Spinal cord (tissue), 3 donors: ENCODE measurements around a stretch of chr1.

DNA sequence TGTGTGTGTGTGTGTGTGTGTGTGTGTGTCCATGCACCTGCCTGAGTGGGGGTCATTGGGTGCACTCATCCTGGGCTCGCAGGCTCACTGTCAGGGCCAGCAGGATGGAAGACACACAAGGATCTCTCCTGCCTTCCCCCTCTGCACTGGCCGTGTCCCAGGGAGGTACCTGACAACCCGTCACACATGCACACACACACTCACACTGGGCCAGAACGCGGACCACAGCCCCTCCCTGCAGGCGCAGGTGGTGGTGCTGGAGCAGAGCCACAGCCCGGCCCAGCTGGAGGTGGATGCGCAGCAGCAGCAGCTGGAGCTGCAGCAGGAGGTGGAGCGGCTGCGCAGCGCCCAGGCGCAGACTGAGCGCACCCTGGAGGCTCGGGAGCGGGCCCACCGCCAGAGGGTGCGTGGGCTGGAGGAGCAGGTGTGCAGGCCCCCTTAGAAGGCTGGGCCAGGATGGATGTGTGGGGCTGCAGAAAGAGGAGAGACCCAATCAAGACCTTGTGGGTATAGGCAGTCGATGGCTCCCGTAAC lies 9.1 kb downstream of the MFAP2 start:
- PRO-cap: no peak
- RAMPAGE, long total RNA: no peak

DNA sequence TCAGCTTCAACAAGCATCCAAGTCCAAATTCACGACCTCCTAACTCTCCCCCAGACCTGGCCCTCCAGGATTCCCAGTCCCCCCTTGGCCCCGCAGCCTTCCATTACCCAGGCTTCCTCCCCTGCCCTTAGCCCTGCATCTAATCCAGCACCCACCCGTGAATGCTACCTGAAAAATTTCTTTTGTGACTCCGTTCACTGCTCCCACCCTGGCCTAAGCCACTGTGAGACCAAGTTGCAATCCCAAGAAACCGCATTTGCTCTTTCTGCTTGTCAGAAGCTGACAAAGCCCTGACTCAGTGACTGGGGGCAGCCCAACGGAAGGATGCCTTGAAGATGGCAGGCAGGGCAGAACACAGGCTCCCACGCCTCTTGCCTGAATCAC lies 918 bp upstream of the MFAP2 start:
- PRO-cap: no peak
- RAMPAGE, long total RNA: no peak

DNA sequence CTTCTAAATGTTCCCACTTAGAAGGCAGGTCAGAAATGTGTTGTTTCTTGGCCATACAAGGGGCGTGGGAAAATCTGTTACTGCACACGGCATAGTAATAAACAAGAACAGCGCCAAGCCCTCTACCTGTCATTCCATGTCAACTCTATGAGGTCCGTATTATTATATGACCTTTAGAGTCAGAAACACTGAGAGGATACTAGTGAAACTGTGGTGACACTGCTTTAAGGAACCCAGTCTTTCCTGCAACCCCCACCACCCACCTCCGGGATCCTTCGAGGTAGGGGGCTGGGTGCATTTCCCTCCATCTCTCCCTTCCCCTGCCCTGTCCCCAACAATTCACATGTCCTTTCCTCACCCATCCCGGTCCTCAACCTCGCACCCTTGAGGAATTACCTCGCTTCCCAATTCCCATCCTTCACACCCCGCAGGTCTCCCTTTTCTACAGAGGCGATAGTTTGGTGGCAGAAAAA lies 664 bp downstream of the SDHB start:
- PRO-cap: no peak
- RAMPAGE, long total RNA: no peak

DNA sequence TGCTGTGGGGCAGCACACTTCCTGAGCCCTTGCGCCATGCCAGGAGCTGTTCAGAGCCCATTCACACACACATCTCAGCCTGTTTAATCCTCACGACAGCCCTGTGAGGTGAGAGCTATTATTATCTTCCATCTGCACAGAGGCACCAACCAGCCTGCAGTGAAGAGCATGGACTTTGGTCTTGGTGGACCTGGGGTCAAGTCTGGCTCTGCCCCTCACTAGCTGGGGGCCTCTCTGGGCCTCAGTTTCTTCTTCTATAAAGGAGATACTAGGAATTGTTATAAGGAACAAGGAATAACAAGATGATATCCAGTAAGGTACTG lies 3.3 kb upstream of the PADI2 start:
- PRO-cap: no peak
- RAMPAGE, long total RNA: no peak

DNA sequence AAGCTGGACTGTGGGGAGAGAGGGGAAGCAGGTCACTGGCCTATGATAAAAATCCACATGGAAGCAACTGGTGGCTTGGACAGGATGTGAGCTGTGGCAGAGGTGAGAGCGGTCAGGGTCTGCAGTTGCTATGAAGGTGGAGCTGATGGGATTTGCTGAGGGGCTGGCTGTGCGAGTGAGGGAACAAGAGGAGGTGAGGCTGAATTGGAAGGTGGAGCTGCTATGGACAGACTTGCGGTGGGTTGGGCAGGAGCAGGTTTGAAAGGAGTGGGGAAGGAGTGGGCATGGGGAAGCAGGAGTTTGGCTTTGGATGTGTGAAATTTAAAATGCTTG lies 11.3 kb downstream of the PADI1 start:
- PRO-cap: no peak
- RAMPAGE, long total RNA: no peak

DNA sequence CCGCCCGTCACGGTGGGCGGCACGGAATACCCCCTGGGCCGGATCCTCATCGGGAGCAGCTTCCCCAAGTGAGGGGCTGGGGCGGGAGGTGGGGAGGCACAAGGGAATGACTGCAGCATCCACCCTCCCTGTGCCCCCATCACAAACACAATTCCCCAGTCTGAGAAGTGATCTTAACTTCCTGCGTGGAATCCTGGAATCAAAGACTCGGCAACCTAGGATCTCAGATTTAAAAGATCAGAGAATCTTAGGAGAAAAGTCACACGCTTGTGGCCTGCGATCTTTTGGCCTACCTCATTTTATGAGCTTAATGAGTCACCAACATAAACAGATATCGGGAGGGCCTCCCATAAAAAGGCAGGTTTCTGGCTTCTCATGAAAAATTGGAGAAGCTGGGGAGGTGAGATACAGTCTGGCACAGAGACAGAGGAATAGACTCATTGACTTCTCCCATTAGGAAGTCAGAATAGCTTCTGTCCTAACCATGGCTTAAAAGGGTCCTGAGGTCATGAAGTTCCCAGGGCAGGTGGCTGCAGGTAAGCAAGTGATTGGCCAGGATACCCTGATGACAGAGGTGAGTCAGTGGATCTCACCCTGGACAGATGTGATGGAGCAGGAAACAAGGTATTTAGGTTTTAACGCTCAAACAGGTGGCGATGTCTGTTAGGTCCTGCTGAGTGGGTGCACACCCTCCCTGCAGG lies 15.8 kb upstream of the PADI3 start:
- PRO-cap: no peak
- RAMPAGE, long total RNA: no peak

GRCh38 chr1:17519797-17520570 lies 19.5 kb upstream of the ARHGEF10L start:
- PRO-cap: no peak
- RAMPAGE, long total RNA: no peak

DNA sequence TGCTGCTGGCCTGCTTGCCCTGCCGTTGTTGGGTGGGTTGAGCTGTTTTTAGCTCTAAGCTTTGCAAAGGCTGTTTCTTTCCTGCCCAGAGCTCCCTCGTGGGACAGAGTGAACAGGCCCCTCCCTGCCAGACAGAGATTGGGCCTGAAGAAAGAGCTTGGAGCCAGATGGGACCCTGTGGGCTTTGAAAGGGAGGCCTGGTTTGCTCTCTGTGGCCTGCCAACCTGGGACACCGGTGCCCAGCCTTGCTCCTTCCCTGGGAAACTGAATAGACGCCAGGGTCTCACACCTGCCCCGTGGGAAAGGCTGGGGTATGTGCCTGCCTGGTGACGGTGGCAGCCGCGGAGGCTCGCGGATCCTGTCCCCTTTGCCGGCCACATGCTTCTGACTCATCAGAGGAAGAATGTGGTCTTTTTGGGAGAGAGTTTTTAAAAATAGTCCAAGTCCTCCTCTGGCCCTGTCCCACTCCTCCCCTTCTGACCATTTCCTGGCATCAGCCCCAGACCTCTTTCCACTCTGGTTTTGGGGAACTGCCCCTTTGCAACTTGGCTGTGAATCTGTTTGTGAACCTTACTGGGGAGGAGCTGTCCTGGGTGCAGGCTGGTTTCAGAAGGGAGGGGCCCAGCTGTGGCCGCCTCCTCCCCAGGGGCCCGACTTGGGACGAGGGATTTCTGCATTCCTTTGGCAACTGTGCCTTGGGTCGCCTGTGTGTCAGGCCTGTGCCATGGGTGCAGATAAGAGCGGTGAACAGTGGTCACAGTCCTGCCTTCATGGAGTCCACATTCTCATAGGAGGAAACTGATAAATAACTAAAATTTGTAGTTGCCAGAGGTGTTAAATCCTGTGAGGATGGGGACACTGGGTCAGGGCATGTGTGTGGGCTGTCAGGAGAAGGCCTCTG lies 30.2 kb downstream of the ARHGEF10L start:
- PRO-cap: no peak
- RAMPAGE, long total RNA: no peak

- PRO-cap: no peak
- RAMPAGE, long total RNA: no peak
Measured at GRCh38 chr1:17576008-17576610, 36.6 kb downstream of the ARHGEF10L start.

DNA sequence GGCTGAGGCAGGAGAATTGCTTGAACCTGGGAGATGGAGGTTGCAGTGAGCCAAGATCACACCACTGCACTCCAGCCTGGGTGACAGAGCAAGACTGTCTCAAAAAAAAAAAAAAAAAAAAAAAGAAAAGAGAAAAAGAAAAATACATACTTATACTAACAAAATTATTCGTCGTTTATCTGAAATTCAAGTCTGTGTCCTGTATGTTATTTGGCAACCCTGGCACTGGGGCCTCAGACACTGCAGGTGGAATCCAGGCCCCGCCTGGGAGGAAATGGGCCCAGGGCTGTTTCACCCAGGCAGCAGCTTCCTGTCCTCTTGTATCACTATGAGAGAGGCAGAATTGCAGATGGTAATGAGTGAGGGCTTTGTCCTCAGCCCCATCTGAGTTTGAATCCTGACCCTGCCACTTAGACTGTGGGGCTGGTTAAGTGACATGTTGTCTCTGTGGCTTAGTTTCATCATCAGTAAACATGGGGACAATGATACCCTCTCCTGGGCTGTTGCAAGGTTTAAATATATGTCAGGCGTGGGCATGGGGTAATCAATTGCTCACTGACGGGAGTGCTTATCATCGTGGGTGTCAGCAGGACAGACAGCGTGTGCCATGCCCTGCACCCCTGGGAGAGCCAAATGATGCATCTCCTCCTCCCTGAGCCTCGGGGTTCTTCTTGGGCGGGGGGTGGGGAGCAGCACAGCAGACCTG lies 41.9 kb downstream of the ARHGEF10L start:
- PRO-cap: no peak
- RAMPAGE, long total RNA: no peak

DNA sequence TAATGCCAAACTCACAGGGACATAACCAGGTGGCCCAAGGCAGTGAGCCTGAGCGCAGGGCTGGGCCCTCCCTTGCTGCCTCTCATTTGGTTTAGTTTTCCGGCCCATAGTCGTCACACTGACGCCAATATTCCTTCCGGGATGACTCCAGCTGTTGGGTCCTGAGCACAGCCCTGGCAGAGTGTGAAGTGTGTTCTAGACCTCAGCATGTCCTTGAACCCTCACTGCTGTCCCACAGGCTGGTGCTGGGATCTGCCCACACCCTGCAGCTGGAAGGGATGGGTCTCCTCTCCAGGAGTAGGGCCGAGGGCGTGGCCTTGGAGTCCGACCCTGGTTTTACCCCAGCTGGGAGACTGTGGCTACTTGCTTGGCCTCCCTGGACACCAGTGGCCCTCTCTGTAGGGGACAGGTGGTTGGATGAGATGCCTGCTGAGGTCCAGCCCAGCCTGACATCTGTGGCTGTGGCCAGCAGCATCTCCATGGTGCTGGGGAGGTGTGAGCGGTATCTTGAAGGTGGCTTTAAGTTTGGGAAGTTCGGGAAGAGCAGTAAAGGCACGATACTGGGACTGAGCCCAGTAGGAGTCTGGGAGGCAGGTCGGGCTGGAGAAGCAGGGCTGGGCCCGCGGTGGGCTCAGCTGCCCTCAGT lies 104.8 kb downstream of the ARHGEF10L start:
- PRO-cap: no peak
- RAMPAGE, long total RNA: no peak

DNA sequence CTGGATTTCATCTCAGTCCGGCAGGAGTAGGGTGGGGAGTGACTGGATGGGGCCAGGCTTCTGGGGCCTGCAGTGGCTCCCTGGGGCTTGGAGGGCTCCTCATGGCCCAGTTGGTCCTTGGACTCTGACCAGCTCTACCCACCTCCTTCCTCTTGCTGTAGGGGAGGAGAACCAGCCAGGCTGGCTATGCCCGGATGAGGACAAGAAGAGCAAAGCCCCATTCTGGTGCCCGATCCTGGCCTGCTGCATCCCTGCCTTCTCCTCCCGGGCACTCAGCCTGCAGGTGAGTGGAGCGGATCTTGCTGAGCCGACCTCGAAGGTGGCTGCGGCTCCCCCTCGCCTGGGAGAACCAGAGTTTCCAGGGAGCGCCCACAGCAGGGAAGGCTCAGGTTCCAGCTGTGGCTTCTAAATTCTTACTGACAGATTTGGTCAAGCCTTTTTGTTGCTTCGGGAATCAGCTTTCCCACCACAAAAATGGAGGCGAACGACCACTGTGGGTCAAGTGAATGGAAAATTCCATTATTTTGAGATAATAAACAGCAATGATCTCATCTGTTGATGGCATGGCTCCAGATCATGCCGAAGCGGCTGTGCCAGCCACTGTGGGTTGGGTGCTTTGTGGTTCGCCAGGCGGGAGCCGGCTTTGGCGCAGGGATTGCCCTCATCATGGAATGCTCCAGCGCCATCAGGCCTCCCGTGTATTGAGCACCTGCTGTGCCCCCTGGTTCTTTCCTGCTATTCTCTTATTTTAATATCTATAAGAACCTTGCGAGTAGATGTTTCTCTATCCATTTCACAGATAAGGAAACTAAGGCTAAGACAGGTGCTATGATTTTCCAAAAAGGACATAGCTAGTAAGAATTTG lies 106.5 kb upstream of the ACTL8 start:
- PRO-cap: no peak
- RAMPAGE, long total RNA: no peak

GRCh38 chr1:18481788-18482287 lies 1.1 kb downstream of the KLHDC7A start:
- PRO-cap: no peak
- RAMPAGE, long total RNA: no peak

DNA sequence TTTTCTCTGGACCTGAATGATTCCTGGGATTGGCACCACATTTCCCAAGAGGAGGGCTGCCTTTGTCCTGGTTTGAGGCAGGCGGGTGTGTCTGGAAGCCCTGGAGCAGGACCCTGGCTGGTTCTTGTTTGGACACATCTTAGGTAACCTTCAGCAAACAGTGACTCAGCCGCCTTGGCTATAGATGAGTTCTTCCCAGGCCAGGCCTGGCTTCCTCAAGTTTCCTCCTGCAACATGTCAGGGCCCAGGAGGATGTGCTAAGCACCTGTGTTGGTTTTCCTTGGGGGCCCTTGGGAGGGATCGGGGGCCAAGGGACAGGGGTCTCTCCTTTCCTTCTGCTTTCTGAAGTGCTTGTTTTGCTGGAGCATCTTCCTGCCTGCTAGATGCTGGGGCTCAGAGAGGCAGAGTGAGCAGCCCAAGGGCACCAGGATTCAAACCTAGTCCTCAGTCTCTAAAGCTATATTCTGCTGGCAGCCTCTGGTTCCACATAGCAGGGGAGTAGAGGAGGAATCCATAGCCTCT lies 38.2 kb downstream of the PAX7 start:
- PRO-cap: no peak
- RAMPAGE, long total RNA: no peak

- PRO-cap: no peak
- RAMPAGE, long total RNA: no peak
Measured at GRCh38 chr1:18871164-18871597, 11.7 kb upstream of the TAS1R2 start.

DNA sequence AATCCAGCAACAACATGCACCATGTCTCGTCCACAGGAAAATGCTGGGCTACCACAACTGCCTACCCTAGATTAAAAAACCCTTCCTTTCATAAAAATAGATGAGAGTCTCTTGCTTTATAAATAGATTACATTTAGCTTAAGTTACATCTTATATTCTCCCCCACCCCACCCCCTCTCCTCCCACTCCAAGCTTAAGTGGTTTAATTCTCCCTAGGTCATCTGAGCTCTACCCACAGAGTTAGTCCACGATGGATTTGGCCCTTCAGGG lies 2.9 kb upstream of the ALDH4A1 start:
- PRO-cap: no peak
- RAMPAGE, long total RNA: no peak

DNA sequence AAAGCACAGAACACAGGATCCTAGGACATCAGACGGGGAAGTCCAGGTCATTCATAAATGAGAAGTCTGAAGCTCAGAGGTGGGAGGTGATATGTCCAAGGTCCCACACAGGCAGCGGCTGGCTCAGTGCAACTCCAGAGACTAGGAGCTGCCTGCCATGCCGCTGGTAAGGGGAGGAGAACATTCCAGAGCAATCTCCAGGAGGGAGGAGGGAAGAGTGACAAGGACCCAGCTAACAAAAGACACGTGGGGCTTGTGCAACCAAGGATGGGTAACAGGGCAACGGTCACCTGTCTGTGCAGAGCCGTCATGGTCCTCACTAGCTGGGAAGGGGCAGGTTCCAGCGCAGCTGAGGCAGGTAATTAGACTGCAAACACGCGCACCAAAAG lies 19.5 kb downstream of the IFFO2 start:
- PRO-cap: no peak
- RAMPAGE, long total RNA: no peak

GRCh38 chr1:18962057-18962554 lies 5.6 kb upstream of the IFFO2 start:
- PRO-cap: no peak
- RAMPAGE, long total RNA: no peak

GRCh38 chr1:19045798-19046563 lies 89.5 kb upstream of the IFFO2 start:
- PRO-cap: no peak
- RAMPAGE, long total RNA: no peak

GRCh38 chr1:19073734-19074844 lies 117.6 kb upstream of the IFFO2 start:
- PRO-cap: no peak
- RAMPAGE, long total RNA: no peak